AG04450 (cell line): ENCODE results near the genes ZNF510, GABBR2 and GALNT12.

GRCh38 chr9:96490569-96491030, 40.6 kb downstream of the HABP4 start:
- CAGE, long polyA plus RNA = no peak
- RRBS = no CpG with 5 or more reads among the region's 8 CpGs

GRCh38 chr9:96618240-96619029, 1.2 kb downstream of the CDC14B start:
- CAGE, long polyA plus RNA = no peak
- RRBS = 4% methylated on average over 21 of the region's 60 CpGs

GRCh38 chr9:96649413-96649857, 5.7 kb downstream of the PRXL2C start:
- CAGE, long polyA plus RNA = no peak
- RRBS = no CpG with 5 or more reads among the region's 2 CpGs

GRCh38 chr9:96777149-96778526, at the start of gene ZNF510:
Gene ZNF510 (minus strand): TSS chr9:96778087.
- CAGE, long polyA plus RNA = start-site peak on the minus strand at chr9:96778051-96778075, 161 and 143 reads in 2 replicates
- RRBS = 2% methylated on average over 14 of the region's 61 CpGs

GRCh38 chr9:96818725-96819250, 35.5 kb downstream of the ZNF782 start:
- CAGE, long polyA plus RNA = no peak
- RRBS = no CpG with 5 or more reads among the region's 4 CpGs

- CAGE, long polyA plus RNA = no peak
- RRBS = 3% methylated on average over 10 of the region's 19 CpGs
Measured at GRCh38 chr9:97307025-97307464, 414 bp upstream of the CCDC180 start.

DNA sequence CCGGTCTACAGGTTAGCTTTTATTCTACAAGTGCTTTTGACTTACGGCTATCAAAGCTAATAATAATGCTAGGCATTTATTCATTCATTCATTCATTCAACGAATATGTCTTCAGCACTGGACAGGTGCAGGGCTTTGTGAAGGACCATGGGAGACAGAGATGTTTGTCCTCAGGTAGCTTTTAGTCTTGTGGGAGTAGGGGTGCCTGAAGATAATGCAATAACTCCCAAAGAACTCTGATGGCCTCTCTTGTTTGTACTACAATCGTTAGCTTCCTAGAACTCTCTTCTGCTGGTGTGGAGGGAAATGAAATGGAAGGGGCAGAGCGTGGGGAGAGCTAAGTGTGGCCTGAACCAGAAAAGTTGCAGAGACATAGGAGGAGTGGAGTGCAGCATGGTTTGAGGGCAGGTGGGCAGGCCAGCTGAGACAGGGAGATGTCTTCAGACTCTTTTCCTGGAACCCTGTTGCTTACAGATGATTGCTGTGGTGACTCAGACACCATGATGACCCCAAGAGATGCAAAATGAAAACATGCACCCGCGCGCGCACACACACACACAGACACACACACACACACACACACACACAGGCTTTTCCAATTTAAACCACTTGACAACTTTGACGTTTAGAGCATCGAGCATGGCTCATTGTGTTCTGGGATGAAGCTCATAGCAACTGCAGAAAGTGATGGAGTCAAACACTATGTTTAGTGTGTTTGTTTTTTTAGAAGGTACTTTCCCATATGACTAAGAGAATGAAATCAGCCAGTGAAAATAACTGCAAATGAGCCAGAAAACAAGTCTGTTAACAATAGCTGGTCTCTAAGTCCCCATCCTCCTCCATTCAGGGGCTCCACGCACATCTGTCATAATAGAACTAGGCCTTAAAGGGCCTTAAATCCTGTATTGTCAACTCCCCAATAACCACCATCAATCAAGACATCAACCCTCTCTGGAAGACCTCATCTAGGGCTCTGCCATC, 9.3 kb downstream of the TMOD1 start:
- CAGE, long polyA plus RNA = no peak
- RRBS = no CpG with 5 or more reads among the region's 12 CpGs

- CAGE, long polyA plus RNA = no peak
- RRBS = no CpG with 5 or more reads among the region's 23 CpGs
Measured at GRCh38 chr9:97563879-97564913, 62.7 kb downstream of the TMOD1 start.

GRCh38 chr9:97565663-97566326, 64.3 kb downstream of the TMOD1 start:
- CAGE, long polyA plus RNA = no peak
- RRBS = no CpG with 5 or more reads among the region's 10 CpGs

GRCh38 chr9:97591137-97591521, 42.0 kb downstream of the TSTD2 start:
- CAGE, long polyA plus RNA = no peak
- RRBS = no CpG with 5 or more reads among the region's 6 CpGs

DNA sequence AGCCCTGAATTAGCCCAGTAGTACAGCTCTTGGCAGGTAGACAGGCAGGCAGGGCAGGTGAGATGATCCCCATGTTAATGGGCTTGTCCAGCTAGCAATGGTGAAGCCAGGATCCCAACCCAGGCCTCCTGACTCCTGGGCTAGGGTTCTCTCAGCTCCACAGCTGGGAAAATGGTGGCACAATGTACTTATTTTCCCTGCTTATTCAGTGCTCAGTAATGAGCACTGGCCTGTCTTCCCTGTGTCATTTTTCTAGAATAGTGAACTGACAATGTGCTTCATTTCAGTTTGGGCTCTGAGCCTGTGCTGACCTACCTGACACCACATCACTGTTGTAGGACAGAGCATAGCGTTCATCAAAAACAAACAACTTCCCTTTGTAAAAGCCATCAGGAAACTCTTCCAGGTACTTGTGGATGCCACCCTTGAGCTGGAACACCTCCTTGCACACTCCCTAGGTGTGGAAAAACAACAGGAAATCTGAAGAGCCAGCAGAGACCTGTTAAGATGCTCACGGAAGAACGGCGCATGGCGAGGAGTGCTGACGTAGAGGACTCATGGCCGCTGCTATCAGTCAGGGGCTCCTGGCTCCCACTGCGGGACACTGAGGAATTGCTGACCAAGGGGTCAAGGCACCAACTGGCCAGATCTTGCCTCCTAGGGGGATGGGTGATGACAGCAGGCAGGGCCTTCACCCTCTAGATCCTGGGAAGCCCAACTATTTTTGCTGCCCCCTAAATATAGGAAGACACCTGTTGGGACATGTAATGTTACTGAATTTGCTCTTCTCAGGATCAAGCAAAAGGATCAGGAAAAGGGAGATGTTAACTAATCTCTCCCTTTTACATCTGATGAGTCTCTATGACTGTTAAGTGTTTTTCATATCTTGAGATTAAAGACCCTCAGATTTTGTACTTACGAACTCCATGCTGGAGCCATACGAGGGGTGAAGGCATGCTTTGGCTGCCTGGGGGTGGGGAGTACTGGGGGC, 28.5 kb downstream of the TSTD2 start:
- CAGE, long polyA plus RNA = no peak
- RRBS = no CpG with 5 or more reads among the region's 10 CpGs

- CAGE, long polyA plus RNA = no peak
- RRBS = no CpG with 5 or more reads among the region's 9 CpGs
Measured at GRCh38 chr9:97990140-97990999, 7.2 kb downstream of the ANP32B start.

GRCh38 chr9:98071601-98072172, 15.2 kb downstream of the NANS start:
- CAGE, long polyA plus RNA = no peak
- RRBS = no CpG with 5 or more reads among the region's 12 CpGs

GRCh38 chr9:98083672-98084101, 27.2 kb downstream of the NANS start:
- CAGE, long polyA plus RNA = no peak
- RRBS = no CpG with 5 or more reads among the region's 4 CpGs

DNA sequence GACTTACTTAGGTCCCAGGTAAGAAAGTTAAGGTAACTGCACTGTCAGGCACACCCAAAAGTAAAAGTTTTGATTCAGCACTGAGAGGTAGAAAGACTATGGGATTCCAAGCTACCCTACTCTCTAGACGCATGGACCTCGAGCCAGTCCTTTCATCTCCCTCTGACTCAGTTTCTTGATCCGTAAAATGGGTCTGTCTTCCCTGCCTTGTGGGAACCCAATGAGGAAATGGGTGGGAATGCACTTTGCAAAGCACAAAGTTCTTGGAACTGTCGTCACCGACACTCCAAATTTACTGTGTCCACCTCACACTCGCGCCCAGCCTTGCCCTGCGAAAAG, 692 bp downstream of the TBC1D2 start:
- CAGE, long polyA plus RNA = no peak
- RRBS = no CpG with 5 or more reads among the region's 8 CpGs

- CAGE, long polyA plus RNA = no peak
- RRBS = 3% methylated on average over 121 of the region's 150 CpGs
Measured at GRCh38 chr9:98708614-98709639, at the start of gene GABBR2. Gene GABBR2 (minus strand): TSS chr9:98708935.

GRCh38 chr9:98753808-98754186, 42.6 kb downstream of the ANKS6 start:
- CAGE, long polyA plus RNA = no peak
- RRBS = no CpG with 5 or more reads among the region's 4 CpGs

- CAGE, long polyA plus RNA = no peak
- RRBS = 71% methylated on average over 3 of the region's 8 CpGs
Measured at GRCh38 chr9:98791686-98792034, 4.7 kb downstream of the ANKS6 start.

GRCh38 chr9:98807076-98808333, at the start of gene GALNT12:
Gene GALNT12 (plus strand): TSS chr9:98807670.
- CAGE, long polyA plus RNA = no peak
- RRBS = 3% methylated on average over 25 of the region's 100 CpGs

DNA sequence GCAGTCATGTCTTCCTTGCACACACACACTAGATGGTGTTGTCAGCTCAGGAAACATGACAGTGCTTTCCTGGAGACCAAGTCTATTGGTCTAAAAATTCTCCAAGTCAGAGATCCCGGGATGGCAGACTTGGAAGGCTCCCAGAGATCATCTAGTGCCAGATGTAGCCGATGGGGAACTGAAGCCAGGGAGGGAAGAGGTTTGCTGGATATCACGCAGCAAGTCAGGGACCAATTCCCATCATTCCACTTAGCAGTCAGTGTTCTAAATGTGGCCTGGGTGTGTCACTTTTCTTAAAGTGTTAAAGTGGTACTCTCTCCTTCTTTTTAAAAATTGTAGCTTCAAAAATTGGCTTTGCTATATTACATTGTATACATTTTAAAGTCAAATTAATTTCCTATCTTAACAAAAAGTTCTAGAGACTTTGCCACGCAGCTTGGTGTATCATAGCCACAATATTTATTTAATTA, 53.6 kb downstream of the GALNT12 start:
- CAGE, long polyA plus RNA = no peak
- RRBS = no CpG with 5 or more reads among the region's 4 CpGs